Endometrial microvascular endothelial cells (primary cell): ENCODE data around the gene NXPH4.

GRCh38 chr12:56241817-56242651 is 12.2 kb downstream of the SLC39A5 start:
- RAMPAGE, long total RNA = no peak

GRCh38 chr12:56479608-56480015 is 8.3 kb downstream of the GLS2 start:
- RAMPAGE, long total RNA = no peak

DNA sequence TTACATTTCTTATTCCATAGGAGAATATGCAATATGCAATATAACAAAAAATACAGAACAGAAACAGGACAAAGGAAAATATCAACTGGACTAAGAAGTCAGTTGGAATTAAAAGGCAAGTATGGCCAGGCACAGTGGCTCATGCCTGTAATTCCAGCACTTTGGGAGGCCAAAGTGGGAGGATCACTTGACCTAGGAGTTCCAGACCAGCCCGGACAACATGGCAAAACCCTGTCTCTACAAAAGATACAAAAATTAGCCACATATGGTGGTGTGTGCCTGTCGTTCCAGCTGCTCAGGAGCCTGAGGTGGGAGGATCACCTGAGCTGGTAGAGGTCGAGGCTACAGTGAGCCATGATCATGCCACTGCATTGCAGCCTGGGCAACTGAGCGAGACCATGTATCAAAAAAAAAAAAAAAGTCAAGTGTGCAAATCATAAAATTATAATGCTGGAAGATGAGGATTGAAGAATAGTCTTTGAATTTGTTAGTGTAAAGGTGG is 6.3 kb downstream of the RBMS2 start:
- RAMPAGE, long total RNA = no peak

DNA sequence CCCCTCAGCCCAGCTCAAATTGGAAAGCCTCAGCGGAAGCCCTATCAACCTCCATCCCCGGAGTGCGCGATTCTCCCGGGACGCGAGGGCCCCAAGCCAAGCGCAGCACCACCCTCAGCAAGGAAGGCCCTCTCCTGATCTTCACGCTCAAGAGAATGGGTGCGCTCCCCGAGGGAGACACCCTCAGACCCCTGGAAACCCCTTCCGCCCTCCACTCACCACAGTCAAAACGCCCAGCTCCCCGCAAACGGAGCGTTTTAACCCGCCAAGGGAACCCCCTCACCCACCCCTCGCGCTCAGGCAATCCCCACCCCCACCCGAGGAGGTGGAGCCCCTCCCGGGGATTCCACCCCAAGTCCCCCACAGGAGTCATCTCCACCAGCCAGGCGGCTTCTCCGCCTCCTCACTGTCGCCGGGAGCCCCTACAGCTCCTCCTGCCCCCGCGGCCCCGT is 645 bp downstream of the BAZ2A start:
- RAMPAGE, long total RNA = no peak

DNA sequence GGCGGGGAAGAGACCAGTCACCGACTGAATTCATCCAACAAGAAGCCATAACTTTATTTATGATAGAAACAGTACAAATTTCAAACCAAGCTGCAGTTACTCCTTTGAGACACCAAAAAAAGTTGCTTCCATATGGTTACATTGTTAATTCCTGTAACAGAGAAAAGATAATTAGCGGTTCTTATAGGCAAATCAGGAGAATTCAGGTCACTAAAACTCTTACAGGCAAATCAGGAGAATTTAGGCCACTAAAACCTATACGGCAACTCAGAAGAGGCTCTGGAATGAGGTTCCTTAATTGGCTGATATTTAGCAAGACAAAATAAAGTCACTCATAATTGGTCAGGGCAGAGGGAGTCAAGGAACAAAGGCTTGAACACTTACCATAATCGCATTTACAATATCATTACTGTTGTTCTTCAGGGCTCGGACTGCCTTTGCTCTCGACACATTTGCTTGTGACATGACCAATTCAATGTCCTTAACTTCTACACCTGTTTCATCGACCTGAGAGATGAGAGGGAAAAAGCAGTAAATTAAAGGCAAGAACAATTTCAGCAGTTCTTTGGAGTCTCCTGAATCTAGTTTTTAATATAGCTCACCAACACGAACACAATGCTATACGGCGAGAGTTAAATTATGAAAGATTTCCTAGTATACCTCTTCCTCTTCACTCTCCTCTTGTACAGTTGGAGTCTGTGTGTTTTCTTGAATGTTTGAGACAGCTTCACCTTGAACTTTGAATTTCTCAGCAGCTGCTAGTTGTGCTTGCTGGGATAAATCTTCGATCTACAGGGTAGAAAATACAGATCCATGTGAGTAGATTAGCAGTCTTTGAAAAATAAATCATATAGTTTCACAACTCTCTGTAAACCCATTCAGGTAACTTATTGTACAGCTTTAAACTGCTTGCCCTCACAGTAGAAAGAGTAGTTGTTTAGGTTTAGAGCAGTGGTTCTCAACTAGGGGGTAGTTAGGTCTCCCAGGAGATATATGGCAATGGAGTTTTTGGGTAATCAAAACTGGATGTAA is 12.4 kb downstream of the NACA start:
- RAMPAGE, long total RNA = no peak

DNA sequence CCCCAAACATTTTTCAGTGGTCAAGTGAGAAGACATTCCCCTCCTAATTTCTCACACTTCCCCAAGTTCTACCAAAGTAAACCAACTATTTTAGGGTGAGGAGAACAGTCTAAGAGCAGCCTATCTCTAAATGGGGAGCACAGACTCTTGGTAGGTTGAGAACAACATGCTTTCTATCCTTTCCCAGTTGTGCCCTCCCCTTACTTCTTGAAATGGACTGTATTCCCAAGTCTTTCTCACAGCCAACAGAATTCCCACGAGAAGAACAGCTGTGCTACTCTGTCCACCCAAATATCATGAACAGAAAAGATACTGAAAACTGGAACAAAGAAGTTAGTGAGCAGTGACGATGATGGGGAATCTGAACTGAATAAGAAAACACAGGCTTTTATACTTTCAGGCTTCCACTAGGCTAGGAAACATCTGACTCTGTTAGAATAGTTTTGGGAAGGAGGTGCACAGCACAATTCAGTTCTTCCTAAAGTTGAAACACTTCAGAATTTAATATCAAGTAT is 3.4 kb downstream of the NACA start:
- RAMPAGE, long total RNA = no peak

DNA sequence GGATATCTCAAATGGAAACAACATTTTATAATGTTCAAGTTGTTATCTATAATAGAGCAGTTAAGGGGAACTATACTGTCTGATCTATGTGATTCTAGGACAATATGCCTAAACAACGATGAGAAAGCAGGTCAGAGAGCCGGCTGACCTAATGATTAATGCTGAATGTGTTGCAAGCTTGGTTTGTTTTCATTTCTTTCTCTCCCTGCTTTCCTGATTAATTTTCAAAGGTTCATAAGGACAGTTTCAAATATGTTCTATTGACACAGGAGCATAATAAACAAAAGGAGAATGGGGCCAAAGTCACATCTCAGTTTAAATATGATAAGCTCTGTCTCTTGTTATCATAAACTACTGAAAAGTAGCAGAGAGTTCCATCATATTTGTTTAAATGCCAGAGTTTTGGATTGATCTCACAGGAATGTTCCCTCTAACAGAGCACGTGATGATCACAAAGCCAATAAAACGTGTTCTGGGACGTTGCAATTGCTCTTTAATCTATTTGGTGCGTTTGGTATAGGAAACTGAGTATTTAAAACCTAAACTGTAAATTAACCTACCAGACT is 3.8 kb upstream of the HSD17B6 start:
- RAMPAGE, long total RNA = no peak

- RAMPAGE, long total RNA = no peak
Observed at GRCh38 chr12:56760544-56760854, 2.6 kb upstream of the HSD17B6 start.

DNA sequence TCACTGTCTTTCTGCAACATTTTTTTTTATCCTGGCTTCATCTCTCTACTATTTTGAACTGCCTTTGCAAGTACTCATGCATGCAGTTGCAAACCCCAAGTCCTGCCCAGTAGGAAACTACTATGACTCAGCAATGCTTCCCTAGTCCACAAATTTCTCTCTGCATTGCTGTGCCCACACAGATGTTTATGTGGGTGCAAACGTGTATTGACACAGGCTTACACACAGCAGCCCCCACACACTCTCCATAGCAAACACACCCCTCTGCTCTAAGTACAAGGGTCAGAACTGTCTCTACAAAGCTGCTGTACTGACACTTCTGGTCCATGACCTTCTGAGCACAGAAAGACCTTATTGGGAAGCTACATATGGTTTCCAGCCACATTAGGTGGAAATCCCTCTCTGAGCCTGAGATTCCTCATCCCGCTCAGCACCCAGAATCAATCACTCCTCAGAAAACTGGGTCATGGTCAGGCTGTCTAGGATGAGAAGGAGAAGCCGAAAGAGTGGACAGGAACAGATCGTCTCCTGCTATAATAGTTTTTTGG is 7.5 kb upstream of the SDR9C7 start:
- RAMPAGE, long total RNA = no peak

DNA sequence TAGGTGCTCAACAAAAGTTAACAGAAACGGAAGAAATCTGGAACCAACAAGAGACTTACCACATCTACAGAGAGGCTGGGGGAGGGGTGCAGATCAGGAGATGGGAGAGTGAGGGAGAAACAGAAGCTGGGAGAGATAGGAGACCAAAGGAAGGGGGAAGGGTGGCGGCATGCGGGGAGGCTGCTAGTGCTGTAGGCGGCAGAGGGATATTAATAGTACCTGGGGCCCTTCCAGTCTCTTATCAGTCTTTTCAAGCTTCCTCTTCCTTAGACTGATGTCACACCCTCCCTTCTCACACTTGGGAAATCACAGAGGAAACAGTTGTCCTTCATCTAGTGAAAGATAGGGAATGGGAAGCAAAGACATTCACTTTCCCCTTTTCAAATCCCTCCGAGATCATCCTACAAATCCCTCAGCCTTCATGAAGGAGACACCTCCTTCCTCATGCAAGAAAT is 6.0 kb upstream of the GPR182 start:
- RAMPAGE, long total RNA = no peak

DNA sequence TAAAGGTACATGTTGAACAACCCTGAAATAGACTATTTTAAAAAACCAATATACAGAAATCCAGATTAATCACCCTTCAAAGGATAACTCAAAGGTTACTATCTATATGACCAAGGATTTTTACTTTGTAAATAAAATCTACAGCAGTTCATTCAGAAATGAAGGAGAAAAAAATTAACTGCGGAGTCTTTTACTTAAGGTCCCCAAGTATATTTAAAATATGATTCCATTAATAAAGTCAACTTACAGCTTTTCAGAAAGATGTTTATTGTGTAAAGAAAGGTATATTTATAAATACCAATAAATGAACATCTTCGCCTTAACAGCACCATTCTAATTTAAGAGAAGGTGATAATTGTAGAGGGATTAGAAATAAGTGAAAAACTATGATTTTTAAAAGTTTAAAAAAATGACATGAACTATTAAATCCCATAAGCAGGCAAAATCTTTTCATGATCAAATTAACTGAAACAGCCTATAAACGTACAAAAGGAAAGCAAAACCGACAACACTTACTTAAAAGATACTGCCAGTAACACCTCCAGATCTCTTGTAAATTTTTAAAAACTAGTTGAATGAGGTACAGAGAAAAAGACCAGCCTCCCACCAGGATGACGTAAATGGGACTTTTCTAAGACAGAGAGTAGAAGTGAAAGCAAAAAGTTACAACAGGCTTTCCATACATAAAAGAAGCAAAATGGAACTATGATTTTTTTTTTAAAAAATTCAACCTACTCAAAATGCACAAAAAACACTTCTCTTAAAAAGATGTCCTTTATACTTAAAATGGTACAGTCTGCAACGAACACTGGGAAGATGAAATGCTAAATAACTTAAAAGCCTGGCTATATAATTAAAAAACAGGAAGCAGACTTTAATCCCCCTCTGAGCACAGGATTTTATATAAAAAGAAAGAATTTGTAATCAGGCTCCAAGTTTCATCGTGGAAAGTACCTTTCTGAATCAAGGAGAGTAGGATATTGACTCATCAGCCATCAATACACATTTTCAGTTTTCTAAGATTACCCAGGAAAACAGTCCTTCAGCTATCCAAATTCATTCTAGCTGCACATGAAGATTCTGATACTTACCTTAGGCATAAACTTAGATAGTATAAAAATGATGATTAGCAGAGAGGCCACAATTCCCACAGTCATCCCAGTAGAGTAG is 14.0 kb upstream of the MYO1A start:
- RAMPAGE, long total RNA = no peak

- RAMPAGE, long total RNA = no peak
Observed at GRCh38 chr12:57077835-57078601, 573 bp downstream of the NEMP1 start.

GRCh38 chr12:57079475-57079684 is 789 bp upstream of the NEMP1 start:
- RAMPAGE, long total RNA = no peak

- RAMPAGE, long total RNA = no peak
Observed at GRCh38 chr12:57129236-57129940, 1.1 kb downstream of the LRP1 start.

DNA sequence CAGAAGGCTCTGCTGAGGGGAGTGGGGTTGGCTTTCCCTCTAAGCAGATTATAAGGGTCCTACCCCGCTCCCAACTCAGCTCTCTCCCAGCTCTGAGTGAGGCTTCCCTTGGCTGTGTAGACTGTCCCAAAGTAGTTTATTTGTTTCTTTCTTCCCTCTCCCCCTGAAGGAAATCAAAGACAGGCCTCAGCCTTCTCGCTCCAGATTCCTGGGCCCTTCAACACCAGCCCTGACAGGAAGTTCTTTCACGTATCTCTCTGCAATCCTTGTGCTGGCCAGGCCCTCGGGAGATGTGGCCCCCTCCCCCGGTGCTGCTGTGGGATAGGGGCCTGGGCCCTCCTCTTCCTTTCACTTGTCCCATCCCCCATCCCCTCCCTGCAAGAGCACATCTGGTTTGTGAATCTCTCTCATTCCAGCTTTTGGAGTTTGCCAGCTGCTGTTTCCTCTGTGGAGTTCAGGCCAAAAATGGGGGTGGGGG is 7.1 kb downstream of the LRP1 start:
- RAMPAGE, long total RNA = no peak

DNA sequence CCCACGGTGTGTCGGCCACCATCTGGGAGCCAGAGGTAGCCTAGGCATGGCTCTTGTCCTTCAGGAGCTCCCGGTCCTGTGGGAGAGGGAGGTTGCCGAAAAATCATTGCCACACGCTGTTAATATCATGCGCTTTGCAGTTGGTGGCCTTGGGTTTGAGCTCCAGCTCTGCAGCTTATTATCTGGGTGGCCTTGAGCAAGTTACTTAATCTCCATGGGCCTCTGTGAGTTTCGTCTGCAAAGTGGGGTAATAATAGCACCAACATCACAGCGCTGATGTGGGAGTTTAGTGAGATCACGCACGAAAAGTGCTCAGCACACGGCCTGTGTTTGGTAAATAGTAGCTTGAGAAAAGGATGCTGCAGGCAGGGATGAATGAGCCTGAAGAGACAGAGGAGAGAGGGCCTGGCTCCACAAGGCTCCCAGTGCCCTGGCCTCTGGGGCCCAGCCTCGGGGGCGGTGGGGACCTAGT is 41.1 kb downstream of the LRP1 start:
- RAMPAGE, long total RNA = no peak

- RAMPAGE, long total RNA = no peak
Observed at GRCh38 chr12:57184188-57184587, 32.4 kb upstream of the NXPH4 start.

DNA sequence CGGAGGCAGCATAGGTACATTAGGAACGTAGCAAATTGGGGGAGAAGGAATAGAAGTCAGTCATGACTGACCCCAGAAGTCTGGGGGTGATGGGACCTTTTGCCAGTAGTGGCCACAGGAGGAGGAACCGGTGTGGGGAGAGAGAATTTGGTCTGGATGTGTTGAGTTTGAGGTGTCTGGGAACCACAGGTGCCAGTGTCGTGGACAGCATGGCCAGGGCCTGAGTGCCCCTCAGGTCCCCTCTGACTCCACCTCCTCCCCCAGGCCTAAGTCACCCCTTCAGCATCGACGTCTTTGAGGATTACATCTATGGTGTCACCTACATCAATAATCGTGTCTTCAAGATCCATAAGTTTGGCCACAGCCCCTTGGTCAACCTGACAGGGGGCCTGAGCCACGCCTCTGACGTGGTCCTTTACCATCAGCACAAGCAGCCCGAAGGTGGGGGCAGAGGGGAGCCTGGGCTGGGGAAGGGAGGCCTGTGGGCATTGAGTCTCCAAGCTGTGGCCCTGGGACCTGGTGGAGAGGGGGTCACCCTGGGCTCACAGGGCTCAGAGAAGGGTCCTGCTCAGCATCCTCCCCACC is 7.1 kb upstream of the NXPH4 start:
- RAMPAGE, long total RNA = no peak

GRCh38 chr12:57216230-57217089 is at the start of gene NXPH4:
TSS of gene NXPH4 (plus strand) at chr12:57216794.
- RAMPAGE, long total RNA = no peak

DNA sequence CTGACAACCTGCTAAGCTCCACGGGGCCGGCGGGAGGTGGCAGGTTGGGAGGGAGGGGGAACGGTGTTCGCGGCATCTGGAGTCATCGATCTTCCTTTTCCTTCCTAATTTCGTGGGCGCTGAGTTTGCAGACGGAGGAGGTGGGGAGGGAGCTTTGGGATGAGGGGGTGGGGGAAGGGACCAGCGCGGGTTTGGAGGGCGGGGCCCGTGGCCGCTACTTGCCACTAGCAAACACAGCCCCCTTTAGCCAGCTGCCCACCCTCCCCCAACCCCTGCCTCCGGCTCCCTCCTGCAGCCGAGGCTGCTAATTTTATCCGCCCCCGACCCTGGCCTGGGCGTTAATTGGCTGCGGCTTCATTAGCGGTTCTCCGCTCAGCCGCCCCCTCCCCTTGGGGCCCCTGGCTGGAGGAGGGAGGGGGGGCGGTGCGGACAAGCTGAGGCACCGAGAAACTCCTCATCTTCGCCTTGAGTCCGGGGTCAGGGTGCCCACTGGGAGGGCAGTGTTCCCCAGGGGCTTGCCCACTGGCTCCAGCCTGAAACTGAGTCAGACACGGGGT is 2.6 kb upstream of the SHMT2 start:
- RAMPAGE, long total RNA = no peak